Amniotic epithelial cell (primary cell): ENCODE measurements around a stretch of chr5.

GRCh38 chr5:39757472-39757799 lies 332.7 kb upstream of the DAB2 start:
- RRBS, result no CpG with 5 or more reads among the region's 7 CpGs

DNA sequence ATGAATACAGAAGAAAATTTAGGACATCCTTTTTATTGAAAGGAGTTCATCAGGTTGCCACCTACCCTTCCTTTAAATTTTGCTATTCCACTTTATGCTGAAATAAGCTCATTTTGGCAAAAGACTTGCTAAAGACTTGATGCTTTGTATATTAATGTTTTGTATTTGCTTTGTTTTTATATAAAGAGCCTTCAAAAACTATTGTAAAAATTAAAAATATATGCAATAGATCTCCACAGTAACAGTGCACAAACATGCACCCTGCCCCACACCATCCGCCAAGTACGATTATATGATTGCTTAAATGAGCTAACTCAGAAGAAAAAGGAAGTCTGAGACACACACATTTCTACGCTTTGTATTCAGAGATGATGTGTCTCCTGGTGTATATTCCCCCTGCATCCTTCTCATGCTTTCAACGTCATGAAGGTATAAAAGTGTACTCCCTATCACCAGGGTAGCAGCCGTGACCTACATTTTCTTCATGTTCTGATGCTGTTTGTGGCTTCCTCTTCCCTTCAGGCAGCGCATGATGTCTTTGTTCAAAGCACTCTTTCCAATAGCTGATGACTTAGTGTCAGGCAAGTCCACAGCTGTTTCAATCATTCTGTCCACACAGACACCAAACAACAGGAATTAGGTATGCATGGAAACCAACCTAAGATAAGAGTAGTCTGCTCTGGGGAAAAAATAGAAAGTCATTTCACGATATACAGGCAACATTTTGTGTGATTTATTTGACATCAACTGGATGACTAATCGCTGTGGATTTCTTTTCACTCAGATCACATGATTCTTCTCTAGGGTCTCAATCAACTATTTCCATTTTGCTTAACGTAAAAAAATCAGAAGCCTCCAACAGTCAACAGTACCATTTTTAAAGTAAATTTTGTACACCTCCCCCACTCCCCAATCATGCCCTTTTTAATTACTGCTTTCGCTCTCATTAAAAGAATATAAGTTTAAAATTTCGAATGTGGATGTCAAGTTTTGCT lies 269.4 kb upstream of the PTGER4 start:
- RRBS, result no CpG with 5 or more reads among the region's 11 CpGs

GRCh38 chr5:40682305-40682707 lies 2.6 kb downstream of the PTGER4 start:
- RRBS, result no CpG with 5 or more reads among the region's 6 CpGs

- RRBS, result no CpG with 5 or more reads among the region's 3 CpGs
Measured at GRCh38 chr5:40689461-40689874, 9.8 kb downstream of the PTGER4 start.

- RRBS, result no CpG with 5 or more reads among the region's 2 CpGs
Measured at GRCh38 chr5:41418518-41419163, 91.8 kb downstream of the PLCXD3 start.

GRCh38 chr5:41425931-41426200 lies 84.5 kb downstream of the PLCXD3 start:
- RRBS, result no CpG with 5 or more reads among the region's 2 CpGs

- RRBS, result no CpG with 5 or more reads among the region's 30 CpGs
Measured at GRCh38 chr5:42734426-42735150, 22.0 kb upstream of the CCDC152 start.

GRCh38 chr5:42881860-42882186 lies 70.1 kb upstream of the SELENOP start:
- RRBS, result no CpG with 5 or more reads among the region's 3 CpGs

- RRBS, result no CpG with 5 or more reads among the region's 4 CpGs
Measured at GRCh38 chr5:43014724-43015414, 25.2 kb downstream of the ANXA2R start.

DNA sequence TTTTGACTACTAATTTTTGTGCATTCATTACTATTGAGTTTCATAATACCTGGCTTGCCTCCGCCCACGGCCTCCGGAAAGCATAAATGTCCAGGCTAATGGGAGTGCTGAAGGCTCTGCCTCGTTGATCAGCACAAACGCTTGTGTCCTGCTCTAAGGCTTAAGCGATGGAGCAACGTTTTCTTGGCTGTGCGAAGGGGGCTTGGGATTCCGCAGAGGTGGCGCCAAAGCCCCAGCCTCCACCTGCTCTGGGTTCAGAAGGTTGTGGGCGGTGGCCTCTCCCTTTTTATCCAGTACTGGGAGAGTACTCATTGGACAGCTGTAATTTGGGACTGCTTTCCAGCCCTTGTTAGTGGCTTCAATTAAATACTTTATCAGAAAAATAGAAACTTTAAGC lies 19.7 kb downstream of the ANXA2R start:
- RRBS, result no CpG with 5 or more reads among the region's 11 CpGs

DNA sequence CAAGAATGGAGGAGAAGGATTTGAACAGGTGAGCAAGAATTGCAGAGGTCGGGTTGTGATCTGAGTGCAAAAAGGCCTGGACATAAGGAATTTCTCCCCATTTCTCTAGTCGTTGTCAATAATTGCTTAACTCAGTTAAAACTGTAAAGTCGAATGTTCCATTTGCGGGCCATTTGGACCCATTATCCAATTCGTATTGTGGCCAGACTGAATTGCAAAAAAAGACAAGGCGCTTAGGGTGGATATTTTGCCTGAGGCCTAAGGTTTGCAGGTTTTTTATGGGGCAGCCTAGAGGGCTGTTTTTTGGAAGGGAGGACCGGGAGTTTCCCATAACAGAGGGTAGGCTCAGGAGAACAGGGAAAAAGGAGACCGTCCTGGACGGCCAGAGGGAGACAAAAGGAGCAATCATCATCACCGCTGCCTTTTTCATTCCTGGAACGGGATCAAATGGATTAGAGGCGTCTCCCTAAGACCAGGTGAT lies 34.4 kb upstream of the ANXA2R start:
- RRBS, result no CpG with 5 or more reads among the region's 12 CpGs

DNA sequence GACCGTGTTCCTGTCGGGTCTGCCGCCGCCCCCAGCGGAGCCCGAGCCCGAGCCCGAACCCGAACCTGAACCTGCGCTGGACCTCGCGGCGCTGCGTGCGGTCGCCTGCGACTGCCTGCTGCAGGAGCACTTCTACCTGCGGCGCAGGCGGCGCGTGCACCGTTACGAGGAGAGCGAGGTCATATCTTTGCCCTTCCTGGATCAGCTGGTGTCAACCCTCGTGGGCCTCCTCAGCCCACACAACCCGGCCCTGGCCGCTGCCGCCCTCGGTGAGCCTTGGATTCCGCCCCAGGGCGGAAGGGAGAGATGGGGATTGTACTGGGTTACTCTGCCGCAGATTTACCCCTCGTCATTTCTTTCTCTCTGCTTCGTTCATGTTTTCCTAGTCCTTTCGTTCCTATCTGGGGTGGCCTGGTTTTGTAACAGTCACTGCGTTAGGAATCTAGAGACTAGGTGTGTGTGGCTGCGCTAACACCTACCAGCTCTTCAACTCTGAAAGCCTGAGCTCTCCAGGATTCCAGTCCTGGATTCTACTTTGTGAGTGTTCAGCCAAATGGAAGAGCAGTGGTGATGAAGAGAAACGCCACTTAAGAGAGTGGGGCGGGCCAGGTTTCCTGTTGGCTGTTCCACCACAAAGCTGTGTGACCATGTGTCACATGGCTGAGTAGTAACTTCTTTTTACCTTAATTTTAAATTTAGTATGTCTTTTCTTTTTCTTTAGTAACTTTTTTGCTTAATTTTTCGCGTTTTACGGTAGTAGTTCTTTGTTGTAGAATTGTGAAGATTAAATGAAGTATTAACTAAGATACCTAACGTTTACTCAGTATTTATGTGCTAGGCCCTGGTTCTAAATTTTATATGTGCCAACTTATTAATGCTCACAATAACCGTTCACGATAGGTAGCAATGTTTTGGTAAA lies 807 bp downstream of the MRPS30 start:
- RRBS, result no CpG with 5 or more reads among the region's 46 CpGs

- RRBS, result no CpG with 5 or more reads among the region's 1 CpG
Measured at GRCh38 chr5:50593495-50593926, 72.9 kb upstream of the PARP8 start.

DNA sequence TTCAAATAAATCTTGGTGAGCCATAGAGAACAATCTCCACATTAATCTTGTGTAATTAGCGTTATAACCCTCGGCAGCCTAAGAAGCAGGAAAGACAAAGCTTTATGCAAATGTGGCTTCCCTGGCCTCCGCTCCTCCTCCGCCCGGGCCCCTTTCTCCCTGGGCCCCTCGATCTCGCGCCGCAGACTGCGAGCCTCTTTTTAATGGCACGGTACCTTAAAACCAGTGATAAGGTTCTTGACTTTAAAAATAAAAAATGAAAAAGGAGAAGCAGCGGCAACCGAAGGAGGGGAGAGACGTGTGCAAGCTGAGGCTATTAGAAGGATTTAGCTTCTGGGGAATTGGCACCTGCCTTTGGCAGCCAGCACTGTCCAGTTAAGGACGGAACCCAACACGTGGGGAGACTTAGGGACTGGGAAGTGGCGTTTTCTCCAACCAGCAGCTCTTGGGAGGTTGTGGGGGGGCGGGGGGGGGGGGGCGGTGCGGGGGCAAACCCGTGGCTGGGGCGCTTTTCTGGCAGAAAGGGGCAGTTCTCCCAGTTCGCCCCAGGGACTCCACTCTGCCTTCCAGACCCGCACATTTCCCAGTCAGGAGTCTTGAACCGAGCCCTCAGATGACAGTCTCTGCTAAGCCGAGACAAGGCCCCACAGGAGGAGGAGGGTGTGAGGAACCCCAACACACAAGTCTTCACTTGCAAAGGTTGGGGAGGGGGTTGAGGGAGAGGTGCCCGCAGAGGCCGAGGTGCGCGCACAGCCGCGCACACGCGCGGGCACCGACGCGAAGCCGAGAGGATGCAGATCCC lies 297.2 kb downstream of the PARP8 start:
- RRBS, result no CpG with 5 or more reads among the region's 39 CpGs

DNA sequence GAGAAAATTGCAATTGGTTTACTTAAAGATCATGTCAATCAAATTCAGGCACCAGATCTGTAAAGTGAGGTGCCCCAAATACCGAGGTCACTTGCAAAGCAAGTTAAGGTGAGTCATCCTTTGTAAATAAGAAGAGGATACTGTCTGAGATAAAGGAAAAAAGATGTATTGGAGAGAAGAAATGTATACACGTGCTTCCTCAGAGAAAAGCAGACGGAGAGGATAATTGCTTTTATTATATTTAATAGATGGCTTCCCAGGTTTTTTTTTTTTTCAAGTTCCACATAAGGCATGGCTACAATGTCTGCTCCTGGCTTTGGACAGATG lies 363.2 kb upstream of the ITGA1 start:
- RRBS, result no CpG with 5 or more reads among the region's 3 CpGs

- RRBS, result no CpG with 5 or more reads among the region's 2 CpGs
Measured at GRCh38 chr5:52742855-52743408, 44.8 kb upstream of the ITGA1 start.